Metastatic Lung Carcinoma in the Adrenal Gland (tissue), 1 donor: ENCODE measurements around a stretch of chr22.

GRCh38 chr22:39243153-39244120, 1.3 kb downstream of the PDGFB start:
- PRO-cap: unidirectional peak, plus-strand start at chr22:39243679; bidirectional peak, plus-strand start at chr22:39243924, minus-strand start at chr22:39243786

- PRO-cap: no peak
Observed at GRCh38 chr22:39254042-39254380, 9.2 kb upstream of the PDGFB start.

- PRO-cap: unidirectional peak, minus-strand start at chr22:39266477
Observed at GRCh38 chr22:39266293-39266904, 21.6 kb upstream of the PDGFB start.

- PRO-cap: no peak
Observed at GRCh38 chr22:39282548-39283295, 36.7 kb downstream of the RPL3 start.

GRCh38 chr22:39283296-39284132, 35.9 kb downstream of the RPL3 start:
- PRO-cap: no peak

GRCh38 chr22:39312698-39313030, 6.8 kb downstream of the RPL3 start:
- PRO-cap: no peak

GRCh38 chr22:39388600-39389035, 11.0 kb upstream of the TAB1 start:
- PRO-cap: no peak

DNA sequence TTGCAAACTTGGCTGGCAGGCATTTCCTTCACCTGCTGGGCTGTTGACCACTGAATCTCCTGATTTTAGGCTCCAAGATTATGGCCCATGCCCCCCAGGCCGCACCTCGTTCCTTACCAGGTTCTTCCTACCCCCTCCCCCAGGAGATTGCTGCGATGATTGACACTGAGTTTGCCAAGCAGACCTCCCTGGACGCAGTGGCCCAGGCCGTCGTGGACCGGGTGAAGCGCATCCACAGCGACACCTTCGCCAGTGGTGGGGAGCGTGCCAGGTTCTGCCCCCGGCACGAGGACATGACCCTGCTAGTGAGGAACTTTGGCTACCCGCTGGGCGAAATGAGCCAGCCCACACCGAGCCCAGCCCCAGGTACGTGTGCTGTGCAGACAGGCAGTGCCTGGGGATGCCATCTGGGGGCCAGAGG, 27.0 kb downstream of the TAB1 start:
- PRO-cap: no peak

DNA sequence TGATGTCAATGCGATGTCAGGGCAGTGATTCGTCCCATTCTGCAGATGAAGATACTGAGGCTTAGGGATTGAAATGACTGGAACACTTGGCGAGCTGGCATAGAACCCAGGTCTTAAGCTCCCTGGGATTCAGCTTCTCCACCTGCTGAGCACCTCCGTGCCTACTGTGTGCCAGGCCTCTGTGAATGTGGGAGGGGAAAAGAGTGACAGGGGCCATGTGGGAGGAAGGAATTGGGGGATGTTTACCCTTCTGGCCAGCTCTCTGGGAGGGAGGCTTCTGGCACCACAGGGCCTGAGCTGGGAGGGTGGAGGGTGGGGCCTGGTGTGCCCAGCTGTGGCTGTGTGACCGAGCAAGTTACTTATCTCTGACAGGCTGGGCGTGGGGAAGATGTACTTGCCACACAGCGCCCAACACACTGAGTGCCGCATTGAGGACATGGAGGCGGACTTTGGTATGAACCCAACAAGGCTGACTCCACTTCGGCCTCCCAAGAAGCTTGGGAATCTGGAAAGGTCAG, 2.6 kb upstream of the MGAT3 start:
- PRO-cap: no peak

DNA sequence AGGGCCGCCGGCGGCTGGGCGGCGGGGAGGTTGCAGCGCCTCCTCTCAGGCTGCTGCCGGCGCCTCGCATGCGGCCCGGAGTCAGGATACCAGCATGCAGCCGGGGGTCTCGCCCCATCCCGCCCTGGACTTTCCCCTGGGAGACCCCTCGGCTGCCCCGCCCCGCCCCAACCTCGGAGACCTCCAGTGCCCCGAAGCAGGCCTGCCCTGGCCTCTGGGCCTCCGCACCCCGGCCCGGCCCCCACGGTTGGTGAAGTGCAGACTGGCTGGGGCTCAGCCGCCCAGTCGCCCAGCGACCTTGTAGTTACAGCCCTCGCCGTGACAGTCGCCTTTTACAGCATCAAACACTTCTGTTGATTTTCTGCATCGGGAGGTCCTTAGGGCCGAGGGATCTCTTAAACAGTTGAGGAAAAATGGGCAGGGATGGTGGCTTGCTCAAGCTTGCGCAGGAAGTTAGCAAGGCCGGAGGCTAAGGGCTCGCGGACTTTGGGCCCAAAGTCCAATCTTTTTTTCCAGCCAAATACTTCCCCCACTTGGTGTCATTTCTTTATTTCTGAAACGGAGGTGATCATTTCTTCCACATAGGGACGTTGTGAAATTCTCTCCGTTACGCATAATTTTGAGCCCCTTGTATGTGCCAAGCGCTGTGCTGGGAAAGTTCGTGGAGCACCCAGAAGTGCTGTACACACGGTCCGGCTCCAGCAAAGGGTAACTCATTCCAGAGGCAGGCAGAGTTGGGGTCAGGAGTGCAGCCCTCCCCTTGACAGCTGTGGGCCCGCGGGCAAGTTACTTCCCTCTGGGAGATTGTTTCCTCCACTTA, 577 bp downstream of the MIEF1 start:
- PRO-cap: no peak

GRCh38 chr22:39529061-39530091, 3.2 kb downstream of the RPS19BP1 start:
- PRO-cap: no peak

DNA sequence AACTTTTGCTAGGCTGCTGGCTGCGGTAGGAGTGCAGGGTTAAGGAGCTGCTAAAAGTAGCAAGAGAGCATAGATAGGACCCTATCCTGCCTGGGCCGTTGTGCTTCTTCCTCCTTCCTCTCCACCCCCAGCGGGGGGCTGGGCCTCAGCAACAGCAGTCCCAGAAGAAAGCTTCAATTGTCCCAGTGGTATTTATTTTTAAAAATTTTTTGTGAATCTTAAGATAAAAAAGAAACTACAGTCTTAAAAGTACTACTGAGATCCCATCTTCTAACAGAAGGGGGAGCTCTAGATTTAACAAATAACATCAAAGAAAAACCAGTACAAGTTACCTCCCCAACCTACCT, 66.4 kb downstream of the SGSM3 start:
- PRO-cap: no peak

DNA sequence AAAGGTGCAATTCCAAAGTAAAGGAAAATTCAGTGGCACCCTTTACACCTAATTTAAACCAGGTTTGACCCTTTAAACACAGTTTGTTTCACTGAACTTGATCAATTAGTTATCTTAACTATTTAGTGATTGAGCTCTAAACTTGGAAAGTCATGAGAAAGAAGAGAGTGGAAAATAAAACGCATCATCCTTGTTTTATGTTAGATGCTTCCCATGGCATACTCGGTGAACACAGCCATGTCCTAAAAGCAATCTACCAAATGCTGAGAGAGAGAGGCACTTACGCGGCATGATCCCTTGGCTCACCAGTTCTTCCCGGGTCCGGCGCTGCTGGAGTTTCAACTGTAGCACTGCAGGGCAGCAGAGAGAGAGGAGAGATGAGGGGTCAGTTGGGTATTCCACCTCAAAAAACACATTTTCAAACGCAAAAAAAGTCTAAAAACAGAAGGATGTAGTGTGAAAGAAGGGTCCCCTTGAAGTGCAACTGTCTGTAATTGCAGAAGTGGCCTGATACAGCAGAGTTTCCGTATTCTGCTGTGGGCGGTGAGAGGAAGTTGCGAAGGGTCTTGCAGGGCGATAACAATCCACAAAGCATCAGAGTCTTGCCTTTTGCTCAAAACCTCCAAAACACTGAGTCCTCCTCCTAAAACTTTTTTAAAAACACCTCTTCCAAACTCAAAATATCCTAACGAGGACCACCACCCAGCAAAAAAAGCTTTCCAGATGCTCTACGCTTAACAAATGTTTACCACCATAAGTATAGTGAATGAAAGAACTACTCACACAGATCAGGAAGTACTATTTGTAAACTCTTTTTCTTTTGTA, 92.8 kb downstream of the SGSM3 start:
- PRO-cap: no peak

GRCh38 chr22:40509307-40510322, 126.9 kb downstream of the MRTFA start:
- PRO-cap: no peak

- PRO-cap: no peak
Observed at GRCh38 chr22:40654553-40655219, 18.2 kb upstream of the MRTFA start.

GRCh38 chr22:40674386-40674742, 4.9 kb upstream of the MCHR1 start:
- PRO-cap: no peak

GRCh38 chr22:40676163-40676578, 3.1 kb upstream of the MCHR1 start:
- PRO-cap: no peak

- PRO-cap: no peak
Observed at GRCh38 chr22:40679981-40681010, 1.0 kb downstream of the MCHR1 start.

DNA sequence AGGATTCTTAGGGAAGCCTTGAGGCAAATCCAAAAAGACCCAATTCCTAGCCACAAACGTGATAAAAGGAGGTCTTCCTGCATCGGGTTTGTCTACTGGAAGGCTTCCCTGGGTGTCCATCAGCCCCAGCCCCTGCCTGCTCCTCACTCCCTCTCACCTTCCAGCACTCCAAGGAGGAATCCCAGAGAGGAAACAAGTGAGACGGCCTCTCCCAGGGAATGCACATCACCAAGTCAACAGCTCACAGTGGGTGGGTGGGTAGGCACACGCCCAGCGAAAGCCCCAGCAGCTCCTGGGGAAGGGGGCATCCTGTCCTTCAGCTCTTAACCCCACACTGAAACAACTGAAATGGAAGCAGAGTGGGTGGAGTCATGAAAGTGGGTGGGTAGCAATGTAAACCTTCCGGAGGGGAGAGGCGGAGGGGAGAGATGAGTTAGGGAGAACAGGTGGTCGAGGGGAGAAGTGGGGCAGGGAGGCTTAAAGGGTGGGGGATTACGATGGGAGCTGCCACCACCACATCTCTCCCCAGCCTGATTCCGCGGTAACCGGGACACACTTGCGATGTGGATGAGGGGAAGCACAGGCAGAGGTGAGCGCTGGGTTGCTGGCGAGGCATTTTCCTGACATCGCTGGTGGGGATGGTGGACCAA, 5.4 kb downstream of the MCHR1 start:
- PRO-cap: no peak

- PRO-cap: no peak
Observed at GRCh38 chr22:40732547-40733139, 53.4 kb downstream of the MCHR1 start.